Endodermal cell (in vitro differentiated cells): Measurements from ENCODE around the genes MPP4 and CD28.

- PRO-cap = no peak
These were observed 2.4 kb downstream of the CASP8 start for GRCh38 chr2:201262628-201263269.

DNA sequence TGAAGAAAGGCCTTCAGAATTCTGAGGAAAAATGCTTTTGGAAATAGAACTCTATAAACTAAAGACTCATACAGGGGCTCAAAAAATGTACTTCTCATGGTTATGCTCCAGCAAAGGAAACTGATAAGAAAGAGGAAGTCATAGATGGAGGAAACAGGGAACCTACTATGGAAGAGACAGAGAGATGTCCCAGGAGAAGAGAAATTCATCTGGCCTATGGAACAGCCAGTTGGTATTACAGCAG lies 20.1 kb downstream of the CASP8 start:
- PRO-cap = no peak

DNA sequence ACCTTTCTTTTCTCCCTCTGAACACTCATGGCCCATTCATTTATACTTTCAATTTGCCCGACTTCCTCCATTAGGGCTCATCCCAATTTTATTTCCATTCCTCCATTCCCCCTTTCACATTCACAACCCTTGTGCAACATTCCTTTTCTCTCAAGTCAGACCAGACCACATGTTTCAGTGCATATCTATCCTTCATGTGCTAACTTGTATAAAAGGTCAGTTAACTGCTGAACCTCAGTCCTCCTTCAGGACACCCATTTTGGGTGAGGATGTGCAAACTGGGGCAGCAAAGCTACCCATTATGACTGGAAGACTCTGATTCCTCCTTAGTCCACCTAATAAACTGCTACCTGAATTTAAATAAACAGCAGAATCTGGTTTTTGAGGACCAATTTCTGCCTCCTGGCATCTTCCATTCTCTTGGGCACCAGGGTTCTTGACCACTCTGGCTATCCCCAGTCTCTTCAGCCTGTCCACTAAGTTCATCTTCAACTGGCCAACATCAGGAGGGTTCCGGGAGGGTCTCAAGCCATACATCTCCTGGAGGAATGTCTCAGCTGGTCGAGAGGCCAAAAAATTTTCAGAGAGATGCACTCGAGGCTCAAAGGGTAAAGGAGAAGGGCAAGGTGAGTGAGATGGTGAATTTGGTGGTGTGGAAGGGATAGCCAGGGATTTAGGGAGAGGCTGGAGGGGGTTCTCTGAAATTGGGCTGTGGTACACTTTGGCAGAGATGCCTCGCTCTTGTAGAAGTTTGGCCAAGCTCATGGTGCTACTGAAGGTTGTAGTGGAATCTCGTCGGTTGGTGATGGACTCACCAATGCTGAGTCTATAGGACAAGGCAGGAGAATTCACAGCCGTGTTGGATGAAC lies 23.4 kb upstream of the FLACC1 start:
- PRO-cap = no peak

DNA sequence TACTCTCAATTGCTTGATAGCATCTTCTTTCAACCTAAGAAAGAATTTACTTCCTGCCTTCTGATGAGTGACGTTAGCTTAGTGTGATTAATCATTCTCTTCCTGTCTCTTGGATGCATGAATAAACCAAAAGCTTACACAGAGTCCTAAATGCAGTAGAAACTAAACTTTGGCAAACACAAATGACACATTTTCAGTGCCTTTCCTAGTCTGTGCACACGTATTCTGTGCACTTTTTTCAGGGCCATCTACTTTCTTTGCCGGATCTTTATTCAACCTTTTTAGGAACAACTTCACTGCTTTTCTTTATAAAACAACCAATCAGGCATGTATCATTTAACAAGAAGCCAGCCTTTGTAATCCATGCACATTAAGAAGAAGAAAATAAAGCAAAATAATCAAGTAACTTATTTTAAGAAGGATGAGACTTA lies 19.1 kb downstream of the TRAK2 start:
- PRO-cap = no peak

DNA sequence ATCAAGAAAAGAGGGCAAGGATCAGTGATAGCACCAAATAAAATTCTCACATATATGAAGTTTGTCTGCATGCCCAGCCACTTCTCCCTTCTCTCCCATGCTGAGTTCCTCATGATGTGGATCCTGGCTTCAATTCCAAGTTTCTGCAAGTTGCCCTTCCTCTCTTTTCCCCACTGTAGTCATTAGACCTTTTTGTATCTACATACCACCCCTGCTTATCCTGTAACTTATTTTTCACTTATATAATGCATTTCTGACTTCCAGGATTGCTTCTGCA lies 6.9 kb downstream of the STRADB start:
- PRO-cap = no peak

DNA sequence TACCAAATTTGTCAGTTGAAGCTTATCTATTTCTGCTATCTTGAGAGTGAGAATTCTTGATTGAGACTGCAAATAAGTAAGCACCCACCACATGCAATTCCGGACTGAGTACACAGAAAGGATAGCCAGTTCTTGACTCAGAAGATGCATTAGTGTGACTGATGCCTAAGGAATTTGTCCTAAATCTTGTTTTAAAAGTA lies 592 bp downstream of the MPP4 start:
- PRO-cap = no peak

- PRO-cap = no peak
These were observed at the start of gene MPP4 for GRCh38 chr2:201698503-201698996. Gene MPP4, minus strand, starts transcription at chr2:201698644.

DNA sequence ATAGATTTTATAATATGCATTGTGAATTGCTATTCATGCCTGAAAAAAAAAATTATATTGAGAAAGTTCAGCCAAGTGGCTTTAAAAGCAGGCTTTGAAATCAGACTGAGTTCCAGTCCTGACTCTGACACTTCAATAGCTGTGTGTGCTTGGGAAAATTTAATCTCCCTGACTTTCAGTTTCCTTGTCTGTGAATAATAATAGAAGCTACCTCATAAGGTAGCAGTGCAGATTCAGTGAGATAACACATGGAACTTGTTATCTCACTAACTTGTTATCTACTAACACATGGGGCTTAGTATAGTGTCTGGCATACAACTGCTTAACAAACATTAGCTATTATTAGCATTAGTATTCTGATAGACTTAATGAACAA lies 15.0 kb downstream of the ALS2 start:
- PRO-cap = no peak

DNA sequence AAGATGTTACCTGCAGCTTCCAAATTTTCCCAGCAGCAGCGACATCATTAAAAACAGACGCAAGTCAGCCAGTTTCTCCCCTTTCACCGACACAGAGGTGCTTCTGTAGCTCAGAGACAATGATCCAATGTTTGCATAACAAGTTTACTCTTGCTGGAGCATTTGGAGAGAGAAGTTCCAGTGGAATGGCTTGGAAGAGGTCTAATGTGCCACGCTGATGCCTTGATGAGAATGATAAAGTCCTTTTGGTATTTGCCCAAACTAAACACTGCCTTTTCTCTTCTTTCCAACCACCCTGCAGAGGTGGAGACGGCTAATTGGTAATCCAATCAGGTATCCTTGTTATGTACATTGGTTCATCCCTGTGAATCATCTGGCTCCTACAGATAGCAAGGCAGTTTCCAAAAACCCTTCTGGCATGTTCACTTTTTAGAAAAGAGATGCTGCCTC lies 40.5 kb downstream of the KIAA2012 start:
- PRO-cap = no peak

GRCh38 chr2:202187600-202188024 lies 50.8 kb downstream of the SUMO1 start:
- PRO-cap = no peak

GRCh38 chr2:202504003-202504479 lies 127.9 kb downstream of the BMPR2 start:
- PRO-cap = no peak

GRCh38 chr2:203082983-203083663 lies 68.4 kb downstream of the NBEAL1 start:
- PRO-cap = no peak

DNA sequence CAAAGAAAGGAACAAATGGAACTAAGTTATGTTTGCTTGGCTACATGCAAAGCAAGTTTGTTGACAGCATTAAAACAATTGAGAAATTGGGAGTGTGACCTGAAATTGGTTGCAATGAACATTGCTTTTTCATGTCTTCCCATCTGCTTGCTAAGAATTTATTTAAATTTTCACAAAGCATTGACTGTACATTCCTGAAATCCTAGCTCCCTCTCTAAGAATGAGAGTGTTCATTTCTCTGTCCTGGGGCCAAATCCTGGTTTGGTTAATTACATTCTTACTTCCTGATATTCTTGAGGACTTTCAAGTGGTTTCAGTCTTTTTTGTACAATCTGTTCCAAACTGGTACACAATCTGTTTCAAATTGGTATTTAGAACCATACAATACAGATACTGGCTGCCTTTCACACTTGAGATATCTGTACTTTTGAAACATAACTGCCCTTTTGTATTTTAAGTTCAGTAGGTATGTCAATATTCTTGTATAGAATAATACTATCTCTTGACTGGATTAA lies 1.1 kb upstream of the RAPH1 start:
- PRO-cap = no peak

GRCh38 chr2:203543837-203544375 lies 8.8 kb upstream of the RAPH1 start:
- PRO-cap = no peak

- PRO-cap = no peak
These were observed 43.8 kb upstream of the RAPH1 start for GRCh38 chr2:203578502-203579723.

DNA sequence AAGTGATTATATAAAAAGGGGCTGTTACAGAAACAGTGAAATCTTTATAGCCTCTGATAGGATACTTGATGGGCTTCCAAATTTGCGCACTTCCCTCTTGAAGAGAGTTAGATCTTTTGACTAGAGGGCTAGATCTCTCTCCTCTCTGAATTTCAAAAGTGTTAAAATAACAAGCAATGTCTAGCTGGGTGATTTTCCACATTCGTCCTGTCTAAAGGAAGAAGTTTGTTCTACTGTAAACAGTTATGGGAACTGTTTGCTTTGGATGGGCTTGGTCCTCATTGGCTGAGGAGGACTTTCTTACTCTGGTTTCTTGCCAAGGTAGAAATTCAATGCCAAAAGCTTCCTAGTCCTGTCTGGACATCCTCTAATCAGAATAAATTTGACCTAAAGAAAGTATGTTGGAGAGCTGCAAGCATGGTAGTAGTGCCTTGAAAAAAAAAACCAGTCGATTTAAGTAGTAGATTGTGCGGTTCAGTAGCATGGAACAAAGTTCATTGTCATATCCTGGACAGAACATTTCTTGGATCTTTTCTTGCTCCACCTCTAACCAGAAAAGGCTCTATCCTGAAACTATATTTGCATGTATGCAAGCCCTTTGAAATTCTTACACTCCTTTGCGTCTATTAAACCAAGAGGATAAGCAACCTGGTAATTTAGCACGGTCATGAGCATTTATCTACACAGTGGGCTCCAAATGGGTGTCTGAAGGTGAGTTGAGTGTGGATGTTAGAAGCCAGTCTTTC lies 47.5 kb upstream of the RAPH1 start:
- PRO-cap = no peak

GRCh38 chr2:203583776-203584141 lies 48.7 kb upstream of the RAPH1 start:
- PRO-cap = no peak

- PRO-cap = no peak
These were observed 83.2 kb upstream of the CD28 start for GRCh38 chr2:203623187-203623609.

GRCh38 chr2:203649815-203650374 lies 56.5 kb upstream of the CD28 start:
- PRO-cap = no peak

- PRO-cap = no peak
These were observed at the start of gene CD28 for GRCh38 chr2:203706091-203706798. Gene CD28, plus strand, starts transcription at chr2:203706639.